Skin of body (tissue), 2 donors: Measurements from ENCODE around the gene ATP6V0E2.

DNA sequence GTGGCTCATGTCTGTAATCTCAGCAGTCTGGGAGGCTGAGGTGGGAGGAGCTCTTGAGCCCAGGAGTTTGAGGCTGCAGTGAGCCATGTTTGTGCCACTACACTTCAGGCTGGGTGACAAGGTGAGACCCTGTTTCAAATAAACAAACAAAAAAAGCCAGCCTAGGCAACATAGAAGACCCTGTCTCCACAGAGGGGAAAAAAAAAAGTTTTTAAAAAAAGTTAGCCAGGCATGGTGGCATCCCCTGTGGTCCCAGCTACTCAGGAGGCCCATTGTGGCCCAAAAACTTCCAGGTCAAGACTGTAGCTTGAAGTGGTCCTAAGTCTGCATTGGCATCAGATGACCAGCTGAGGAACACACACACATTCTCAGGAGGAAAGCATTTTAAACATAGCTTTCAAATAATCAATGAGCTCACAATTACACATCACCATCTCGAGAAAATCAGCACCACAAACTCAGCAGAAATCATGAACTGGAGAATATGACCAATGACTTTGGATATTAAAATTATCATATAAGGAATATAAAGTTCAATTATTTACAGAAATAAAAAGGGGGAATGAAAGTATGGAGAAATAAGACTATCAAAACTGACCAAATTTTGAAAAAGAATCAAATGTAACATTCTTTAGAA, 17.7 kb downstream of the ZNF746 start:
- RAMPAGE, long total RNA, result no peak

DNA sequence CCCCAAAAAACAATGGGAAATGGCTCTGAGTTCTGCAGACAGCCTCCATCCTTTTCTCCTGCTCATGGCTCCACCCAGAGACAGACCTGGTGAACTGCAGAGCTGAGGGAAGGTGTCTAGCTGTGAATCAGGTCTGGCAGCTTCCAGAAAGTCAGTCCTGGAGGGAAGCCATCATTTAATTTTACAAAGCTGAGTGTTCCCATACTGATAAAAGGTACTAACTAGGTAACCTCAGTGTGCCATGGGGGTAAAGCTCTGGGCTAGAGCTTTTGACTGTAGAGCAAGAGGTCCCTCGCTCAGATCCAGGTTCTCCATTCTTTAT, 101.4 kb upstream of the ZNF746 start:
- RAMPAGE, long total RNA, result no peak

DNA sequence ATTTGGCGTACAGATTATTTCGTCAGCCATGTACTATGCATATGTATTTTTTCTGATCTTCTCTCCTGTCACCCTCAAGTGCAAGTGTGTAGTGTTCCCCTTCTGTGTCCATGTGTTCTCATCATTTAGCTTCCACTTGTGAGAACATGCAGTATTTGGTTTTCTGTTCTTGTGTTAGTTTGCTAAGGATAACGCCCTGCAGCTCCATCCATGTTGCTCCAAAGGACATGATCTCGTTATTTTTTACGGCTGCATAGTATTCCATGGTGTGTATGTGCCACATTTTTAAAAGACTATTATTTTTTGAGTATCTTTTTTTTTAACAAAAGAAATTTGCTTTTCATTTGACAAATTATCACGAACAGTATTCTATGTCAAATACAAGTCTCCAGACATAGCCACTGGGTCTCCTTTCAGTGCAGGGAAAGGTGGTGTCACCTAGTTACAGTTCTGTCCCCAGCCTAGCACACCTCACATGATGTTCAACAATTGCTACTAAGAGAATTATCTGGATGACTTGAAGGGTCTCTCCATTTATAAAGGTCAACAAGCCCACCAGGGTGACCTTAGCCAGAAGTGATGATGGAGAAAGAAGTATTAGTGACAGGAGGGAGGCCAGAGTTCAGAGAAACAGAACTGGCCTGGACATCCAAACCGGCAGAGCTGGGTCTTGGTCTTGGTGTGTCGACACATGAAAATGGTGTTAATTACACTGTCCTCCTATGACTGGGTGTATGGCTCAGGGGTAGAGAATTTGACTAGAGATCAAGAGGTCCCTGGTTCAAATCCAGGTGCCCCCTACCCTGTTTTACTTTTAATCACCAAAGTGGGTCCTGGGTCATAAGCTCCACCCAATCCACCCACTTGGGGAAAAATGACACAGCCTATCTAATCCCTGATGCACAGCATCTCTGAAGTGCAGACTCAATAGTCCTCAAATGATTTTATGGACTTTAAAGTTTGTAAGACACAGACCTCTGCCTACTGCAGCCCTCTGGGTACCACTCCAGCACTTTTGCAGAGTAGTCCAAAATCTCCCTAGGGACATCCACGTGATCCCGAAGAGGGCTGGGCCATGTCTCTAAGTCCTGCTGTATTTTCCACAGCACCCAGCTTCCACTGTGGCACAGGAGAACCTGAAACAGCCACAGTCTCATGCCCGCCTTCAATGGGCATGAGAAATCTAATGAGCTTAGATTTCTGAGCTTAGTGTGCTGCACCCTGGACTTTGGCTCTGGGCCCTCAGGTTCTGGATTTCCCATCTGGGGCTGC, 106.7 kb upstream of the KRBA1 start:
- RAMPAGE, long total RNA, result no peak

DNA sequence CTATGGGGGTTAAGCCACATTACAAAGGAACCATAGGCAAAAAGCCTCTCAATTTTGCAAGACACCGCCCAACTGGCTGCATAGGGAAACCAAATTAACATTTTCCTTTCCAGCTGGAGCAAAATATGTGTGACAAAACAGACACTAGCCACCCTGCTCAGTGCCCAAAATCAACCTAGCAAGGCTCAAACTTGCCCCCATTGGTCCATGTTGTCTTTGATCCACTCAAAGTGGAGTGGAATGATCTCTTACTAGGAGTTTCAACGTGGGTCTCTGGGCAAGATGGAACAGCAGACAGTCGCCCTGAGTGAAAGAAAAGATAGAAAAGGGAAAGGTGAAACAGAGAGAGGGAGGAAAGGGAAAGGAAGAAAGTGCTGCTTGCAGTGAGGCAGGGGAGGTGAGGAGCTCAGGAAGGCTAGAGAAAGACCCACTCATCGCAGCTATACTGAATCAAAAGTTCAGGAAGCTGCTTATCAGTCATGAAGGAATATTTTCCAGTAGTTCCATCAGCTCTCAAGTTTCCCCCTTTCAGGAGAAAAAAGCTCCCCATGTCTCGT, 28.4 kb upstream of the KRBA1 start:
- RAMPAGE, long total RNA, result no peak

DNA sequence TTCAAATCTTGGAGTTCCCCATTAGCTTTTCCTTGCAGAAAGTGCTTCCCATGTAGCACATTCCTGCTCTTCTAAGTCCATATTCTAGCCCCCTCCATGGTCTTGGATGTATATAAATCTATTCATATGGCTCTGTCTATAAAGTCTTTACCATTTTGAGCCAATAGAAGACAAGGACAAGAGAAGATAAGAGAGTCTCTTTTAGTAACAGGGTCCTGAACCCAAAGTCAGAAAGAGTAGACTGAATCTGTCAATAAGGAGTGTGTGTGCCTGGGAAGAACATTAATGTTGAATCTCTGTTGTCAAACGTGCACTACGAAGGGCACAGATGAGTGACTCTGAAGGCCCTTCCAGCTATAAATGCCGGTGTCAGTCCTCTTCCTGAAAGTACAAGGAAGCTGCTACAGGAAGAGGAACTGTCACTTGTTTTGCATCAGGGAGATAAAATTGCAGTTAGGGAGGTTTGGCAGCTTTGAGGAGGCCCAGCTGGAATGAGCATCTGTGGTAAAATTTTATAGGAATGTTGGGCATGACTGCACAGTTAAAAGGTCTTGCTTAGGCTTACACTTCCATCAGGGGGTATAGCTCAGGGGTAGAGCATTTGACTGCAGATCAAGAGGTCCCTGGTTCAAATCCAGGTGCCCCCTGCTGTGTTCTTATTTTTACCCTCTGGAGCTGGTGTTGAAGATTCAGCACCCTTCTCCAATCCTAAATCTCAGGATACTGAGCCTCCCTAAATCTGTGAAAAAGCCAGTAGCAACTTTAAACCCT, 7.5 kb upstream of the KRBA1 start:
- RAMPAGE, long total RNA, result no peak

- RAMPAGE, long total RNA, result start-site peak on the plus strand at chr7:149873965-149873998, 24 and 12 reads in 2 replicates
Observed at GRCh38 chr7:149873665-149874168, at the start of gene ATP6V0E2. TSS of gene ATP6V0E2 (plus strand) at chr7:149873969.

GRCh38 chr7:150321961-150322811, 969 bp upstream of the LRRC61 start:
- RAMPAGE, long total RNA, result no peak

- RAMPAGE, long total RNA, result no peak
Observed at GRCh38 chr7:150428655-150429176, 21.7 kb upstream of the GIMAP8 start.

- RAMPAGE, long total RNA, result no peak
Observed at GRCh38 chr7:150503434-150504059, 11.1 kb upstream of the GIMAP7 start.

DNA sequence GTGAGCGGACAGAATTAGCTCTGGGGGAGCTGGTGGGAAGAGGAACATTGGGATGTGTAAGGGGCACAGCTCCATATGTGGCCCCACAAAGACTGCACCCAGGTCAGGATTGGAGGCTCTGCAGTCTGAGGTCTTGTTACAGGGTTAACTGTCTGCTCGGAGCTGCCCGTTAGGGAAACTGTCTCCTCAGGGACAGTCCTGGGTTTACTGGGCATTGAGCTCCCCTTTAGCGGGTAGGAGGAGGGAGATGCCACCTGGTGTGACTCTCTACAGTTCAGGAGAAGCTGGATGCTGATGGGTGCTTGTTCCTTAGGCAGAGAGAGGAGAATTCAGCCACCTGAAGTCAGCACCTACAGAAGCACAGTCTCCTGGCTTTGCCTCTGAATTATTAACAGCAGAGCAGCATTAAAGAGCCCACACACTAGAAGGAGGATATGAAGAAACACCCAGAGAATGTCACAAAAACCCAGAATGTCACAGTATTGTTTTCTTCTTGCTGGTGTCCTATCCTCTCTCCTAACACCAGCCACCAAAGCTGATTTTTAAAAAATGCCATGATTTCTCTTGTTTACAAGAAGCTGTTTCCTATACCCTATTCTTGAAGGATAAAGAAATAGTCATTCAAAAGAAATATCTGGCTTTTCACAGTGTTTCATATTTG, 672 bp downstream of the GIMAP4 start:
- RAMPAGE, long total RNA, result no peak

DNA sequence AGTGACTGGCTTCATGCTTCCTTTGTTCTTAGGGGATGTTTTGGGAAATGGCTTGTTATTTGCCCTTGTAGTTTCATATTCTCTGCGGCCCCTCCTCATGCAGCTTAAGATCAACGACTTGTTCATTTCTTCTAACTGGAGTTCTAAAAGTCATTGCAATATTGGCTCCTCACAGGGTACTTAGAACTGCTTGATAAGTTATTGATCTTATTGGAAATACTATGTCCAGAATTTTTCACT, 8.5 kb upstream of the GIMAP2 start:
- RAMPAGE, long total RNA, result no peak

DNA sequence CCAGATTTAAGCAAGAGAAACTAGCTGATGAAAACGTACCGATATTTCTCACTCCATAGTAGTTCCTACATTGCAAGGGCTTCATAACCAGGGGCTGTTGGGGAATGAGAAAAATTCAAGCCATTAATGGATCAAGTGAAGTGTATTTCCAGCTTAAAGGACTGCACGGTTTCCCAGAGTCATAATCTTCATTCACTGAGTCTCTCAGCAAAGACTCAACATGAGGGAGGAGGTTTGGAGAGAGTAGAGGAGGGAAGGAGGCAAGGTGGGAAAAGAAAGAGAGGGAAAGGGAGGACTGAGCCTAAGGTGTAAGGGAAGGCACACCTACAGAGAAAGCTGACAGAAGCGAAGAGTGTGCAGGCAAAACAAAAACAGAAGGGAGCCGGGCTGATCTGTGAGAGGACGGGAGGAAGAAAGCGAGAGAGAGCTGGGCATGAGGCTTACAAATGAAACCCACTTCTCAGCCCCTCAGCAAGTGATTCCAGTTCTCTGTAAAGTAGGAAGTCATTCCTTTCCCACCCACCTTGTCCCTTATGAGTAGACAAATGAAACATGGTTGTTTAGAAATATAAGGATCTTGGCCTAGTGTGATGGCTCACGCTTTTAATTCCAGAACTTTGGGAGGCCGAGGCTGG, 694 bp downstream of the GIMAP2 start:
- RAMPAGE, long total RNA, result no peak

- RAMPAGE, long total RNA, result no peak
Observed at GRCh38 chr7:150717603-150718467, 1.4 kb downstream of the GIMAP1 start.

- RAMPAGE, long total RNA, result no peak
Observed at GRCh38 chr7:150727244-150727807, 9.9 kb upstream of the GIMAP5 start.

DNA sequence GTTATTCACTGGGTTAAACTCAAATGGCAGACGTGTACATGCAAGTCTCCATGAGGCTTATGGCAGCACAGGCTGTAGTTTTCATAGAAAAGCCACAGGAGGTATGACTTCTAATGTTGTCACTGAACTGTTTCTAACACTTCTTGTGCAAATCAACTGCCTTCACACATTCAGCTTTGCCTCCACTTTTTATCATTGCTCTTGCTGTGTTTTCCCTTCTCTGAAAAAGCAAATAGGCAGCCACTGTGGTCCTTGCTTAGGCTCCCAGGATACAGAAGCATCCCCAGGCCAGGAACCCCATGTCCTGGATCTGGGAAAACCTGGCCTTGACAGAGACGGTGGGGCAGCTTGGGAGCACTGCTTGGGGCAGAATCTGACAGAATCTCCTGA, 5.2 kb upstream of the GIMAP5 start:
- RAMPAGE, long total RNA, result no peak

DNA sequence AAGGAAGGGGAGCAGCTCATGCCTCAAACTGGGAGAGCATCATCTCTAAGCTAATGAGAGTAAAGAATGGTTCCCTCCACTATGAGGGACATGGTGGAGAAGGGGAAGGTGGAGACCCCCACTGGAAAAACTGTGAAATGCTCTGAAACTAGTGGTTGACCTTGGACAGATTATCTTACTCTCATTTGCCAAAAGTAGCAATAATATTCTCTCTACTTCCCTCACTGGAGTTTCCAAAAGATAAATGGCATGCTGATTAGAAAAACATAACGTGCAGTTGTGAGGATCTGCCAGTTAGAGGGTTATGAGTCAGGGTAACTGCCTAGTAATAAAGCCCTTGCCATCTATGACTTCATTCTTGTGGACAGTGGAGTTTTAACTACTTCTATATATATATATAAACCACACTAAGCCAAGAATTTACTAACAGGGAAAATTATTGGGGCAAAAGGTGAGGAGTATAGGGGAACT, 17.0 kb downstream of the GIMAP5 start:
- RAMPAGE, long total RNA, result no peak

GRCh38 chr7:150755269-150756071, 18.3 kb downstream of the GIMAP5 start:
- RAMPAGE, long total RNA, result no peak

GRCh38 chr7:150807806-150808611, 7.4 kb downstream of the TMEM176A start:
- RAMPAGE, long total RNA, result no peak

DNA sequence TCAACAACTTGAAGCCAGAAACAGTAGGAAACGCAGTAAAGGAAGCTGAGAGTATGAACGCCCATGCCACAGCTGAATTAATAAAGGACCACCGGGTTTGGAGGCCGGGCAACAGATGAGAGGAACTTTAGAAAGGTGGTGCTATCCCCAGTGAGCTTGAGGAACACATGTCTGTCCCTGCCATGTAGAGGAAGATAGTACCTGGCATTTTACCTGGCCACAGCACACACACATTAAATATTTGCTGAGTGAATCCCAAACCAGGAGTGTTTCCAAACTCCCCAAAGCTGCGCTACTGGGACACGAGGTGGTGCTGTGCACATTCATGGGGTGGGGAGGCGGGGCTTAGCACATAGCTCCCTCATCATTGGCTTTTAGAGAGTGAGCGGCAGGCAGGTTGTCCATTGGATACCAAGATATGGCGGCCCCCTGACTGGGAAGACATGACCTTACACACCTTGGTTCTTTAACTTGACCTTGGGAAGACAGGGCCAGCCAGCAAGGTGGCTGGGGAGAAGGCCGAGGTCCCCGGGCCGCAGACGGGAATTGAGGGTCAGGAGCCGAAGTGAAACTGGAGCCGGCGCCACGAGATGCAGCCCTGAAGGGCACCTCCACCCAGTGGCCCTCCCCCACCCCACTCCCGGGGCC, 23.8 kb downstream of the TMEM176A start:
- RAMPAGE, long total RNA, result no peak

- RAMPAGE, long total RNA, result no peak
Observed at GRCh38 chr7:150955165-150956253, 22.6 kb downstream of the KCNH2 start.